ENCODE results near the genes BIRC3, MMP7, CASP4, CASP5, CASP1 and GRIA4.

DNA sequence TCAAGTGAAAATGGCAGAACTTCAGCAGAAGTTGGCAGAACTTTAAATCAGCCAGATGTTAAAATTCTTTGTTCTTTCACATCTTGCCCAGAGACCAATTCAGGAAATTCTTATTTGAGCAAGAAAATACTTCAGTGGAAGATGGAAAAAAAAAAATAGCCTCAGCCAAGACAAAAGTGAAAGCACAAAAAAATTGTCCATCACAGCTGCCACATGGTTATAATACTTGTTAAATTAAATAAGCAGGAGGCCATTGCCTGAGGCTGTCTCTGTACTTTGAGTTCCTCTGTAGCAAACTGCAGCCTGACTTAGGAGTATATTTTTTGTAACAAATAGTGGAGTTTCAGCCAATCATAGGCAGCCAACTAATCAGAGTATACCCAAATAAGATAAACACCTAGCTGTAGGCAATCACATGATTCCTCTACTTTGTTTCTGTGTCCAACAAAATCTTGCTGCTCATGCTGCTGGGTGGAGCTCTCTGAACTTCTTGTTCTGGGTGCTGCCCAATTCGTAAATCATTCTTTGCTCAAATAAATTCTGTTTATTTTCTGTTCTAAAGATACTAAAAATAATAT lies 5.2 kb upstream of the CEP126 start:
- PRO-cap: no peak

- PRO-cap: no peak
Observed at GRCh38 chr11:102148864-102149691, 38.8 kb downstream of the YAP1 start.

- PRO-cap: no peak
Observed at GRCh38 chr11:102186938-102187849, 76.9 kb downstream of the YAP1 start.

GRCh38 chr11:102279606-102279934 lies 37.7 kb upstream of the BIRC3 start:
- PRO-cap: no peak

DNA sequence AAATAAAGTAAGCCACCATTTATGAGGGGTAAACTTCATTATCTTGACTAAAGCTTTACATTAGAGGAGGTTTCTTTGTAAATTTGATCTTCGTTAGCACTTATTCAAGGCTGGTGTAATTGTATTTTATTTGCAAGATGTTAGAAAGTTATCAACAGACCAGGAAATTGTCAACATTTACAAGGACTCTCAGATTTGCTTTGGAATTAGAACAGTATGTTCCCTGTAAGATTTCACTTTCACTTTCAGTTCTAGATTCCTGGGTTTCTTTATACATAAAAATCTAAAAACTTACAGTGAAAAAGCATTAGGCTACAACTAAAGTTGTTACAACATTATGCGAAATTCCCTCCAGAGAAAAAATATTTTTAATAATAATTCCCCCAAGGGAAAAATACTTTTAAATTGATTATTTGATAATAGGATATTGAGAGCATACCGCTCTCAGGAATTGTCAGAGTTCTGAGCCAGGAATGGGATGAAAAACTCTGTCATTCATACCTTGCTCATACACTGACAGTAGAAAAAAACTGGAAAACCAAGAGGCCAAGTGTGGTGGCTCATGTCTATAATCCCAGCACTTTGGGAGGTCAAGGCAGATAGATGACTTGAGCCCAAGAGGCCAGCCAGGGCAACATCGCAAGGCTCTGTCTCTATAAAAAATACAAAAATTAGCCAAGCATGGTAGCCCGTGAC lies 4.5 kb upstream of the BIRC3 start:
- PRO-cap: no peak

GRCh38 chr11:102316973-102318138 lies at the start of gene BIRC3:
Gene BIRC3, plus strand, starts transcription at chr11:102317484.
- PRO-cap: bidirectional peak, plus-strand start at chr11:102317484, minus-strand start at chr11:102317359

DNA sequence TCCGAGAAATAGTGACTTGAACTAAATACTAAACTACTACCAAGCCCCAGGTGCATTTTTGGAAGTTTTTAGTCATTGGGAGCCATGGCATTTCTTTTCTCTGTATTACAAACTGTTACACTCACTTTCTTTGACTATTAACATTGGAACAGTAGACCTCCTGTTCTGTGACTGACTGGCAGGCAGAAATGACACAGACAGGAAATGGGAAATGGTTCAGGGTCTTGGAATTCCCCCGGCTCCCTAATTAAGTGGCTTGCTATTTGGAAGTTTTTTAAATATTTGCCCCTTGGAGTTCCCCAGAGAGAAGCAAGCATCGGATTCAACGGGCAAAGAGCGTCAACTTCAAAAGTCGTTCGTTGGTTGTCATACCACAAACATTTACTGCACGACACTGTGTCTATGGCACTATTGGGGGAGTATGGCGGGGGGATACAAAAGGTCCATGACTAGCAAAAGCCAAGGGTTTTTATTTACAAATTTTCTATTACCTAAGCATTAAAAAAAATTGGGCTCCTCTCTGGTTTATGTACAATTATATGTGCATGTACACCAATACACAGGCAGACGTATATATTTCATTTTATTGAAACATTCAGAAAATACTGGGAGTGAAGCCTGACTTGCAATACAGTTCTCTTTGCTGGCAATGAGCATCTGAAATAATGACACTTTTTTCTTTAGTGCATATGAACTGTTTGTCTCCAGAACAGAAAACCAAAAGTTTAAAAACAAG lies 994 bp upstream of the BIRC2 start:
- PRO-cap: no peak

- PRO-cap: no peak
Observed at GRCh38 chr11:102431405-102431796, 21.2 kb downstream of the TMEM123 start.

DNA sequence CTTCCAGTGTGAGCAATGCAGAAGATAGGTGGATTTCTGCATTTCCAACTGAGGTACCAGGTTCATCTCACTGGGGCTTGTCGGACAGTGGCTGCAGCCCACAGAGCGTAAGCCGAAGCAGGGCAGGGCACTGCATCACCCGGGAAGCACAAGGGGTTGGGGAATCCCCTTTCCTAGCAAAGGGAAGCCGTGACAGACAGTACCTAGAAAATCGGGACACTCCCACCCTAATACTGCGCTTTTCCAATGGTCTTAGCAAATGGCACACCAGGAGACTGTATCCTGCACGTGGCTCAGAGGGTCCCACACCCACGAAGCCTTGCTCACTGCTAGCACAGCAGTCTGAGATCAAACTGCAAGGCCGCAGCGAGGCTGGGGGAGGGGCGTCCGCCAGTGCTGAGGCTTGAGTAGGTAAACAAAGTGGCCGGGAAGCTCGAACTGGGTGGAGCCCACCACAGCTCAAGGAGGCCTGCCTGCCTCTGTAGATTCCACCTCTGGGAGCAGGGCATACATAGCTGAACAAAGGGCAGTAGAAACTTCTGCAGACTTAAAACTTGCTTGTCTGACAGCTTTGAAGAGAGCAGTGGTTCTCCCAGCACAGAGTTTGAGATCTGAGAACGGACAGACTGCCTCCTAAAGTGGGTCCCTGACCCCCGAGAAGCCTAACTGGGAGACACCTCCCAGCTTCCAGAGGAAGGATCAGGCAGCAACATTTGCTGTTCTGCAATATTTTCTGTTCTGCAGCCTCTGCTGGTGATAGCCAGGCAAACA lies 13.7 kb downstream of the TMEM123 start:
- PRO-cap: no peak

GRCh38 chr11:102458419-102458940 lies 5.9 kb upstream of the TMEM123 start:
- PRO-cap: no peak

DNA sequence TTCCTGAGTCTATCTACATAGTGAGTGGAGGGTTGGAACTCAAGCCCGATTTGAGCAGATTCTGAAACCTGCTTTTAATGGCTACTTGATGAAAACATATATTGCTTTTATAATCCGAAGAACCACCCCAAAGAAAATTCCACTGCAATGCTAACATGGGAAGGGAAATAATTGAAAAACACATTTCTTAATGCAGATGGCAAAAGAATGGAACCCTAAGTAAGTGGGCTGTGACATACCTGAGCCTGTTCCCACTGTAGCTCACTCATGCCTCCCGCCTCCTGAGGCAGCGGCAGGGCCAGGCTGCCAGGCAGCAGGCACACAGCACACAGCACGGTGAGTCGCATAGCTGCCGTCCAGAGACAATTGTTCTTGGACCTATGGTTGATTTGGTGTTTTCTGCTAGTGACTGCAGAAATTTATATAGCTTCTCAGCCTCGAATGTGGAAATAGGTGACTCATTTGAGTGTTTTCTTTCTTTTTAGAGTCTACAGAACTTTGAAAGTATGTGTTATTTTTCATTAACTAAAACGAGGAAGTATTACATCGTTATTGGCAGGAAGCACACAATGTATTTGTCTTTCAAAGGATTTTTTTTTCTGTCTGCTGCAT lies at the start of gene MMP7:
TSS of gene MMP7 (minus strand) at position 394 of the 612 bp plus-strand sequence.
- PRO-cap: no peak

GRCh38 chr11:102799559-102800443 lies 1.8 kb upstream of the MMP1 start:
- PRO-cap: no peak

DNA sequence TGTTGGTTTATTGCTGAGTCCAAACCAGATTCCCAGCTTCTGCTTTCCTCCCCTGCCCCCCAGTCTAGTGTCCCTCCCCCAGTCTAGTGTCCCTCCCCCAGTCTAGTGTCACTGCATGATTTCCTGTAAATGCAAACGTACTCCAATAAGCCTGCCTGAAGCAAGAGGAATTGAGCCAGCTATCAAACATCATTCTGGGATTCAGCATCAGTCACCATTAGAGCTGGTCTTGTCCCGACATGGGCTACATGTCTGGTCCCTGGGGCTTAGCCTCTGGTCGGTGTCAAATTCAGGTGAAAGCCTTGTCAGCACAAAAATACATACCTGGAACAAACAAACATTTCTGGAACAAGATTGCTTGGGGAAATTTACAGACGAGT lies 13.8 kb downstream of the MMP3 start:
- PRO-cap: unidirectional peak, minus-strand start at position 66 of the sequence

- PRO-cap: no peak
Observed at GRCh38 chr11:103536257-103536691, 427.0 kb downstream of the DYNC2H1 start.

DNA sequence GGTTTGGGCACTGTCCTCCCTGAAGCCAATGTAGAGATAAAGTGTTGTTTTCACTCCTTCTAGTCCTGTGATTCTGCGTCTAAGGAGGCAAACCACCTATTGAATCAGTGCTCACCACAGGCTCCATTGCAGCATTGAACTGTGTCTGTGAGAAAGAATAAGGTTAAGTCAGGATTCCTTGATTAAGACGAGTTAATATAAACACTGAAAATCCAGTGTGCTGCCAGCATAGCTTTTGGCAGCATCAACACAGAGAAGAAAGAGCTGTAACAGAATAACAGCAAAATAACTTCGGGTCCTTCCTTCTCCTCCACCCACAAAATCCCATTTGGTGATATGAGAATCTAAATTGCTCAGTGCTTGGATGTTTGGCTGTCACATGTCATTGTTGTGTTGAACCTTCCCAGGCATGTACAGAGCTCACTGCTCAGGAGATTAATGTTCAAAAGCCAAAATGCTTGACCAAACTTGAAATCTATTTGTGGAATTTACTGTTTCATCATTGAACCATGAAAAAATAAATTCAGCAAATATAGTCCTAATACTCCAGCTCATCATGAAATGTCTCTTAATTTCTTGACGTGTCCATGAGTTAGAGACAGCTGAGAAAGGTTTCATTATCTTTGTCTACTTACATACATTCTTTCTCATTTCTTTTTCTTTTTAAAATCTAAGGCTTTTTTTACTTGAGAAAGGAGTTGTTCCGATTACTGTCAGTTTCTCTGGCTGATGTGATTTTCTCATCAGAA lies 185.1 kb upstream of the DDI1 start:
- PRO-cap: no peak

DNA sequence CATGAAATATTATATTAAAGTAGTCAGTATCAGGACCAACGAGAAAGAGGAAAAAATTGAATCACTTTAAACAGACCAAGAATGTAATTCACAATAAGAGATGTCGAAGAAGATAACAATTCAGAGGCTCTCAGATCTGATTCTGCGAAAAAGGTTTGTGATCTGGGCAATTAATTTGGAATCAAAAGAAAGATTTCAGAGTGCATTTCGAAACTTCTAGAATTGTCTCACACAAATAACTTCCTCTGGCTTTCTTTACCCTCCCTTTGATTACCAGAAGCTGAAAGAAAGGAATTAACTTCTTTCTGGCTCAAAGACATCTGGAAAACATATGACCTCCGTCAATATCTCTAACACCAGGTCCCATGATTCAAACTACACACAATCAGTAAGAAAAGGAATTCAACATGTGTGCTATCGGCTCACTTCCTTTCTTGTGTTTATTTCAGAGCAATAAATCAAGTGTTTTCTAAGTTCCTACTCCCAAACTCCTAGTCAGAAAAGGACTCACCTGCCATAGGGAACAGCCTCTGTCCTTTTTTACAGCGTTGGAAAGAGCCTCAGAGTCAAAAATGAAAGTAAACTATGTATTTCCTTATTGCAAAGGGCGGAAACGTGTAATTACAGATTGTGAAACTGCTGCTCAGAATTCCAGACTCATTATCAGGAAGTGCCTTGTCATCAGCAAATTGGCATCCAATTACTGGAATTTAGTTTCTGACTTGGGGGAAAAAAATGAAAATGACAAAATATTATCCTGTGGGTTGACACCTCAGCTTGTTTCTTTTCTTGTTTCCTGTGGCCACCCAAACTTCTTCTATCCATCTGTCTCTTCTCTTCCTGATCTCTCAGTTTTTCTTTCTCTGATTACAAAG lies at the start of gene CASP4:
TSS of gene CASP4 (minus strand) at position 567 of the 875 bp plus-strand sequence.
- PRO-cap: bidirectional peak, plus-strand start at position 654 of the sequence, minus-strand start at position 574 of the sequence

DNA sequence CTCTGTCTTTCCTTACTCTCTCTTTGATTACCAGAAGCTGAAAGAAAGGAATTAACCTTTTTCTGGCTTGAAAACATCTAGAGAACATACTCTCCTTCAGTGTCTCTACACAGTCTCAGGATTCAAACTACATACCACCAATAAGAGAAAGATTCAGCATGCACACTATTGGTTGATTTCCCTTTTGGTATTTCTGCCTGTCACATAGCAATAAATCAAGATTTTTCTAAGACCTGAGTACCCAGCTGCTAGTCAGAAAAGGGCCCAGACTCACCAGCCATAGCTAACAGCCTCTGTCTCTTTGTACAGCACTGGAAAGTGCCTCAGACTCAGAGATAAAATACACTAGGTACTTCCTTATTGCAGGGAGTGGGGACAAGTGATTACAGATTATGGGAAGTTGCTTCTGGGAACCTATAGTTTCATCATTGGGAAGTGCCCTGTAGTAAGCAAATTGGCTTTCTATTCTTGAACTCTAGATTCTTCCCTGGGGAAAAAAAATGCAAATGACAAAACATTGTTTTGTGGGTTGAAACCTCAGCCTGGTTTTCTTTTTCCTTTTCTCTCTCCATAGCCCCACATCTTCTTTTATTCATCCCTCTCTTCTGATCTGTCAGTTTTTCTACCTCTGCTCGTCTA lies at the start of gene CASP5:
TSS of gene CASP5 (minus strand) at position 313 of the 639 bp plus-strand sequence.
- PRO-cap: no peak

DNA sequence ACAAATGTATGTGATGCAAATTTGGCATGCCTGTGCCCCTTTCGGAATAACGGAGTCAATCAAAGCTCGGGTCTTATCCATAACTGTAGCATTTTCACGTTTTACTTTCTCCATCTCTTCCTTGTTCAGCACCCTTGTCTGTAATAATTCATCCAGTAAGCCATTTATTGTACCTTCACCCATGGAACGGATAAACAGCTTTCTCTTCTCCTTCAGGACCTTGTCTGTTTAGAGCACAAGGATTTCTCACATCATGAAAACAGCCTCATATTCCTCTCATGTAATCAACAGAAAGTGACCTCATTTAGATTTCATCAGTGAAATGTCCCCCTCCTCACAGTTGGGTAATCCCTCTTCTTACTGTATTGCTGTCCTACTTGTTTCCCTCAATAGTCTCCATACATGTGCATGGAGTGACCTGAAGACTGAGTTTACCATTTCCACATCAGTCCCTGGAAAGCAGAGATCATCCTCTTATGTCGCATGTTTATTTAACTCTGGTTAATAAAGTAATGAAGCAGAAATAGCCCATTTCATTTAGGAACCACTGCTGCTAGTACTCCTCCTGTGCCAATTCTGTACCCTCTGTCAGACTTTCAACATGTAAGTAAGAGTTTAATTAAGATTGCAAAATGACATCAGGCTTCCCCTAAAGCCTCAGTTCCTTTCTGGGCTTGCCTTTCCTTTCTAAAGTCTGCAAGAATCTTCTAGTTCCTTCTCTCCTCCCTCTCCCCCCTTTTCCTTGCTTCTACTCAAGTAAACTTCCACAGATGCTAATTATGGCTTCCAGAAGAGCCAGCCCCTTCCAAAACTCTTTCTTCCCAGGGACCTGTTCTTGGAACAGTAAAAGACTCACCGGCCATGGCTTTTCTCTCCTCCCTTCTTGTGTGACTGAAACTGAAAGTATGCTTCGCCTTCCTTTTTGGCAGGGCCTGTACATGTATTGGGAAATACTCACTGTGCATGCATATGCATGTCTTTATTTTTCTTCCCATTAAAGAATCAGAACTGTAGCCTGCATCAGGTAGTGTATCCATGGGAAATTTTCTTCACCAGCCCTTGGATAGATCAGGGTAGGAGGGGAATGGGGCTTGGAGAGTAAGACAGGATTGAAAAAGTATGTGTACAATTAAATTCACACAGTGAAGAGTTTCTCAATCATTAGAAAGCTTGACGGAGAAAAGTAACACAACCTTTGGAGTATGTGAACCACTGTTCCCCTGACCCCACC lies at the start of gene CASP1:
TSS of gene CASP1 (minus strand) at position 894 of the 1,231 bp plus-strand sequence.
- PRO-cap: unidirectional peak, minus-strand start at position 893 of the sequence

DNA sequence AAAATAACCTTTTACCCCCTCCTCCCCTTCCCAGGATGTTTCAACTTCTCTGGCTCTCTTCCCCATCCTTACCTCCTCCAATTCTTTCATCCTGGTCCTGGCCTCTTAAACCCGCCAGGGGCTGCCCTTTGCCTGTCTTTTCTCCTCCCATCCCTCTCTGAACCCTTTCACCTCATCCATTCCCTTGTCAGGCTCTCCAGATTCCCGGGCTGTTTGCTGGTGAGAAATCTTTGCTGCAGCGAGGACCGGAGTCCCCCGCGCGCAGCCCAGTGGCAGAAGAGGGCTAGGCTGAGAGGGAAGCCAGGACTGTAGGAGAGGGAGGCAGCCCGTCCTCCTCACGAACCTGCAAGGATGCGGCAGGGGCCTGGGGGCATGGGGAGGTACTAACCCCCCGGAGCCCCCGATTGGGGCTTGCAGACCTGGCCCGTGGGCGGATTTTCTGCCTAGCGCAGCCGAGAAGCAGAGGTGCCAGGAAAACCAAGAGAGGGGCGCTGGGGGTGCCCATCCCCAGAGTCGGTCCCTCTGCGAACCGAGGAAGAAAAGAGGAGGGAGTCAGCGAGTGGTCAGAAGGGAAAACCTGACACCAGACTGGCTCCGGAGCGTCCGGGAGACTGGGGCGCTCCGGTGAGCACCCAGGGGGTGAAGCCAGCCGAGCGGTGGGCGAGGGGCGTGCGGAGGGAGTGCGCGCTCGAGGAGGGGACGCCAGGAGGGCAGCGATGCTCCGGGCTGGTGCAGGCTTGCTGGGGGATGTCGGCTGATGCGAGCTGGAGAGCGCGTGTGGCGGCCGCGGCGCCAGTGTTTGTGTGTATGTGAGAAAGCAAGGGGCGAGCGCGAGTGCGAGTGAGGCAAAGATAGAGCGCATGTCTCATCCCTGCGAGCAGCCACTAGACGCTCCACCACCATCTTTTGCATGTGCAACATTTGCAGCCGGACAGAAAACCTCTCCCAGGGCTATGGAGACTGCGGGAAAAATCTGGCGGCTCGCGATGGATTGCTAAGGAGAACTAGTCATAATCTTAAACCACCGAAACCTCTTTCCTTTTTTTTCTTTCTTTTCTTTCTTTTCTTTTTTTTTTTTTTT lies at the start of gene GRIA4:
TSS of gene GRIA4 (plus strand) at position 269 of the 1,081 bp plus-strand sequence.
- PRO-cap: no peak

DNA sequence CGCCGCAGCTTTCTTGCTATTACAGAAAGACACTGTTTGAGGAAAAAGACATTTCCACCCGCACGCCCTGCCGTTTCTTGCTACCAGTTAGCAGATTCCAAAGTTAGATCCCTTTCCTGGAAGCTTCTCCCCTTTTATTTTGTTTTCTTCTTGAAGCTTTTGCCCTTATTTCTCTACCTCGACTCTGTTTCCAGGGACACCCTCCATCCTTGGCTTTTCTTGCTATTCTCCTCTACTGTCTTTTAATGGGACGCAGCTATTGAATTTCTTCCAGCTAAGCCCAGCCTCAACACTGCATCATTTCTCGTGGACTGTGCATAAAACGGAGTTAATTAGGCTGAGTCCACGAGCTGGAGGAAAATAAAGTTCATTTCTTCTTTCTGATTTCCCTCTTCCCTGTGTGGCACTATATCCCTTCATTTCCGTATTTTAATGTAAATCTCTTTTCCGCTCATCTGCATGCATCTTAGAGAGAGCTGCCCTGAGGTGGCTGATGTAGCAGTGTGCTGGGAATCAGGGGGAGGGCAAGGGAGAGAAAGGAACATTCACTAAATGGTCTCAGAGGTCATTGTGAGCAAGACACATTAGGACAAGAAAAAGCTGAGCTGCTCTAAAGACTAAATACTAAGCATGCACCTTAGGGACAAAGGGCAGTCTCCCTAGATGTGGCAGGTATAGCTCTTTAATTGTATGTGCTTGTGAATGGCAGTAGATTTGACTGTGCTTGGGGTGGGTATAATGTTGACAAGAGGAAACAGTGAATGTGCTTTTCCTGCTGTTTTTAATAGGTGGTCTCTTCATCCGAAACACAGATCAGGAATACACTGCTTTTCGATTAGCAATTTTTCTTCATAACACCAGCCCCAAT lies 1.8 kb downstream of the GRIA4 start:
- PRO-cap: no peak

All from Metastatic Pancreatic Carcinoma in the Ovary (tissue), 1 donor.